ENCODE measurements around a stretch of chr7.

DNA sequence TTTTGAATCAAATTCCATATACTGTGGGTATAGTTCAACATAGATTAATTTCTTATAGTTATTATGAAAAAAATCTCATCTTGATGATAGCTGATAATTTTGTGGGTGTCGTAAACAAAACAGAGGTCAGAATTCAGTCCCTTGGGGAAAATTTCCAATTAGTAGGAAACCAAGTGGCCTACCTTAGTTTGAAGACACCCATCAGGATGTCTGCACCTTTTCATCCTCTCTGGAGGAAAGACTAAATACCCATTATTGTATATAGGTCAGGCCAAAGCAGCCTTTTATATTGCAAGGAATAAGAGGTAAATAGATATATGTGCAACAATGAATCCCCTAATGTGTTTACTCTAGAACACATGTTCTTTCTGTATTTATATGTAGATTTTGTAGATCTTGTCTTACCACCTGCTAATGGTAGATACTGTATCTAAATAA, 6.5 kb downstream of the IKZF1 start:
- PRO-cap: no peak

- PRO-cap: no peak
Observed at GRCh38 chr7:50496961-50497375, 46.8 kb upstream of the FIGNL1 start.

GRCh38 chr7:50513564-50513953, 51.6 kb downstream of the DDC start:
- PRO-cap: no peak

GRCh38 chr7:50683951-50684410, 98.7 kb downstream of the GRB10 start:
- PRO-cap: no peak

DNA sequence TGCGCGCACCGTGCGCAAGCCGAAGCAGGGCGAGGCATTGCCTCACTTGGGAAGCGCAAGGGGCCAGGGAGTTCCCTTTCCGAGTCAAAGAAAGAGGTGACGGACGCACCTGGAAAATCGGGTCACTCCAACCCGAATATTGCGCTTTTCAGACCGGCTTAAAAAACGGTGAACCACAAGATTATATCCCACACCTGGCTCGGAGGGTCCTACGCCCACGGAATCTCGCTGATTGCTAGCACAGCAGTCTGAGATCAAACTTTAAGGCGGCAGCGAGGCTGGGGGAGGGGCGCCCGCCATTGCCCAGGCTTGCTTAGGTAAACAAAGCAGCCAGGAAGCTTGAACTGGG, 116.3 kb upstream of the GRB10 start:
- PRO-cap: no peak

DNA sequence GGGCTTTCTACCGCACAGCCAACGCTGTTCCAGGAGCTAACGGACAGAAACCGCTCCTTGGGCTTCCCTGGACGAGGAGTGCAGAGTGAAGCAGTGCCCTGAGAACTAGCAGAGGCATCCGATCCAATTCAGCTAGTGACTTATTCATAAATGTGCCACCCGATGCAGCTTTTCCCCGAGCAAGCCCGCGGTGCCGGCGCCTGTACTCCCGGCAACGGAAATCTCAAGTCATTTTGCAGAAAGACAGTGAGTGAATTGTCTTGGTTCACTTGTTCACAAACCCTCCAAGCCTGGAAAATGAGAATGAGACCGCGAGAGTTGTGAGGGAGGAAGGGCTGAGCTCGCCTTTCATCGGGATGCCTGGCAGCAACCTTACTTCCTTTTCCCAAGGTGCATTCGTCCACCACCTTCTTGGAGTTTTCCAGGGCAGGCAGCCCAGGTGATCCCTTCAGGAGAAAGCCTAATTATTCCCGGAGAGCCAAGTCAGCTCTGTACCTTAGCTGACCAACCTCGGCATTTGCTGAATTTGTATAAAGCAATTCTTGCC, 87.4 kb downstream of the COBL start:
- PRO-cap: no peak

DNA sequence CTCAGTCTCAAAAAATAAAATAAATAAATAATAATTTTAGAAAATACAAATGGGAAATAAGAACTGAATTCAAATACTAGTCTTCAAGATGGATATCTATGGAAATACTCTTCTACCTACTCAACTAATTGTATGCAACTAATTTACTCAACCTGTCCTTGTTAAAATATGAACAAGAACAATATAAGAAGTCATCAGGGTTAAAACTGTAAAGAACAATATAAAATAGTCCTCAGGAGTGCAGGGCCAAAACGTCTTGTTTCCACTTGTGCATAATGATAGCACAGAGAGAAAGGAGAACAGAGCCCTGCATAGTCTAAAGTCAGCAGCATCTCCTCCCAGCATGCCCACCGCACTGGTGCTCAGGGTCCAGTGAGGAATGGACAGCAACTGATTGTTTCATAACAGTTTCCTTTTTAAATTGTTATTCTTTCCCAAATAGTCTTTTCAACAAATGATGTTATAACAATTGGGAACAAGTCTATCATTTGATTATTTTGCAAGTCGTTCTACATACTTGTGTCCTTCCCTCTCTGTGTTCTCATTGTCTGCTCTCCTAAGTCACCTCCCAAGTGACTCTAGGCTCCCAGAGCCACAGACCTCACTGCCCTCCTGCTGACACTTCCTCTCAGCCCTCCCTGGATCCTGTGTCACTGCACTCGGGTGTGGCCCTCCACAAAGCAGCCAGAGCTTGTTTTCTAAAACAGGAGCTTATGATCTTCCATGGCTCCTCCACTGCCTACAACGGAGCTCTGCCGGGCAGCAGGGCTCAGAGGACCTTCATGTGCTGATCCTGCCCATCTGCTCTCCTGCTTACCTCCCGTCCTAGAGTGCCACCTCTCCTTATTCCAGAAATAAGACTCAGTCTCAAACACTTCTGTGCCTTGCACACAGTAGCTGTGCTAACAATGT, 27.6 kb downstream of the COBL start:
- PRO-cap: no peak

- PRO-cap: no peak
Observed at GRCh38 chr7:51314729-51315063, 1.9 kb downstream of the COBL start.

GRCh38 chr7:51328491-51329077, 12.0 kb upstream of the COBL start:
- PRO-cap: no peak

- PRO-cap: no peak
Observed at GRCh38 chr7:52088061-52088684, 771.6 kb upstream of the COBL start.

- PRO-cap: no peak
Observed at GRCh38 chr7:53983677-53984030, 558.5 kb upstream of the VSTM2A start.

DNA sequence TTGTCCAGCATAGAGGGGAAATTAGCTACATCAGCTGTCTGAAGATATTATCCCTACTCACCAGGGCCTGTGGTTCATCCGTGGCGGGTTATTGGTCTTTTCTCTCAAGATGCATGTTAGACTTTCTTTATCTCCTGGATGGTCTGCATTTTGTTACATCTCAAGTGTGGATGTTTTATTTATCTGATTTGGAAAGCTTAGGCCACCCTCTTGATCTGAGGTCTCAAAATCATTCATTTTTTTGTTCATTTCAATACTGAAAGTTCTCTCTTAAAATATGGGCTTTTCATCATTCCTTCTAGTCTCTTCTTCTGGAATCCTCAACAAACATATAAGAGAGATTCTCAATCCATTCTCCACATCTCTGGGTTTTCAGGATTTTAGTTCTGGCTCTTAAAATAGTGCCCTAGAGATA, 55.6 kb downstream of the SEC61G start:
- PRO-cap: no peak

DNA sequence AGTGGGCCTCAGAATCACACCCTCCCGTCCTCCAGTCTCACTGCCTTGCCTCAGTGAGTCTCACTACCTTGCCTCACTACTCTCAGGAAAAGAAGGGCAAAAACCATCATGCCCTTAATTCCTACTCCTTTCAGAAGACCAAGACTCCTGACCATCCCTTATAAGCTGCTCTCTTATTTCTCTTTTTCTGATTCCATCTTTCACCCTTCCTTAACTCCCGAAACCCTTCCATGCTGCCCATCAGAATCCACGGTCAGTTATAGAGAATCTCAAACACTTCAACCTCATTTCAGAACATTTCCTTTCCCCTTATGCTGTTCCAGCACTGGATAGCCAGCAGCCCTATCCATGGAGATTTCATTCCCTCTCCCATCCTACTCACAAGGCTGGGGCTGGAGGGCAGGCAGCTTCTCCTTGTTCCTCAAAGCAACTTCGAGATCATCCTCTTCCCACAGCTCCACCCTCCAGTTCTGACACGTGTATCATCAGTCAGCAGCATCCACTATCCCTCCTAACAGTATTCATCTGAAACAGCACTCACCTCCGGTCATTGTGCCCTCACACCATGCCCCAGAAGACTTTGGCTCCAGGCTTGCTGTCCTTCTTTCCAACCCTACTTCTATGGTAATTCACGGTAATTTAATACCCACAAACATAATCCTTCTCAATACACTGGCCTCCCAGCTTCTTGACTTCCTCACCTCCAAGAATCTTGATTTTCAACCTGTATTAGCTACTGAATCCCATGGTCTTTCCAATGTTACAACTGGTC, 12.8 kb downstream of the SEC61G start:
- PRO-cap: no peak

GRCh38 chr7:54932939-54933562, 85.8 kb upstream of the EGFR start:
- PRO-cap: no peak

GRCh38 chr7:54967203-54967655, 51.6 kb upstream of the EGFR start:
- PRO-cap: no peak

- PRO-cap: no peak
Observed at GRCh38 chr7:55056070-55057498, 37.8 kb downstream of the EGFR start.

GRCh38 chr7:55078771-55079525, 60.1 kb downstream of the EGFR start:
- PRO-cap: no peak

DNA sequence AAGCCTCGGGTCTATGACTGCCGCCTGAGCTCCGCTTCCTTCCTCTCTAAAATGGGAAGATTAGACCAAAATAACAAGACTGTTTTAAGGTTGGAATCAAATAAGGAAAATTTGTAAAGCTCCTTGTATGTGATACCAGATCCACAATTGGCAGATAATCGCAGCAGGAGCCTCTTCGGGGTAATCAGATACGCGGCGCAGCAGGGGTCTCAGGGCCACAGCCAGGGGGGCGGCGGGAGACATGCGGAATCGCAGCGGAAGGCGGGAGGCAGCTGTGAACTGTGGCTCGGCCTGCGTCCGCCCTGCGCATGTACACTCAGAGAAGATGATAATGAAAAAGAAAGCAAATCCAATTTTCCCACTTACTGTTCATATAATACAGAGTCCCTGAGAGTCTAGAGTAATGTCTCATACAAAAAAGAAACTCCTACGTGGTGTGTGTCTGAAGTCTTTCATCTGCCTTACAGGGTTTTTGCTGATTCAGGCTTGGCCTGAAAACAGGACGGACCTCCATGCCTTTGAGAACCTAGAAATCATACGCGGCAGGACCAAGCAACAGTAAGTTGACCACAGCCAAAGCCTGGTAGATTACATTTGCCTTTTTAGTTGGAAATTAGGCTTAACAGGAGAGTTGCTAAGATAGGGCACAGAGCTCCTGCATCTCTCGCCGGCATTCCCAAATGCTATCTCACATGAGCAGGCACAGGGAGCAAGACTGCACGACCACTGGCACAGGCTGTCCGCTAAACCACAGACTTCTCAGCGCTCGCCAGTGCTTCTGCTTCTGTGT, 138.6 kb downstream of the EGFR start:
- PRO-cap: no peak

GRCh38 chr7:55427792-55428683, 62.9 kb downstream of the LANCL2 start:
- PRO-cap: no peak

- PRO-cap: no peak
Observed at GRCh38 chr7:55465925-55466380, 100.8 kb downstream of the LANCL2 start.